ENCODE results near the genes TMEM135, CTSC and TRIM64B.

DNA sequence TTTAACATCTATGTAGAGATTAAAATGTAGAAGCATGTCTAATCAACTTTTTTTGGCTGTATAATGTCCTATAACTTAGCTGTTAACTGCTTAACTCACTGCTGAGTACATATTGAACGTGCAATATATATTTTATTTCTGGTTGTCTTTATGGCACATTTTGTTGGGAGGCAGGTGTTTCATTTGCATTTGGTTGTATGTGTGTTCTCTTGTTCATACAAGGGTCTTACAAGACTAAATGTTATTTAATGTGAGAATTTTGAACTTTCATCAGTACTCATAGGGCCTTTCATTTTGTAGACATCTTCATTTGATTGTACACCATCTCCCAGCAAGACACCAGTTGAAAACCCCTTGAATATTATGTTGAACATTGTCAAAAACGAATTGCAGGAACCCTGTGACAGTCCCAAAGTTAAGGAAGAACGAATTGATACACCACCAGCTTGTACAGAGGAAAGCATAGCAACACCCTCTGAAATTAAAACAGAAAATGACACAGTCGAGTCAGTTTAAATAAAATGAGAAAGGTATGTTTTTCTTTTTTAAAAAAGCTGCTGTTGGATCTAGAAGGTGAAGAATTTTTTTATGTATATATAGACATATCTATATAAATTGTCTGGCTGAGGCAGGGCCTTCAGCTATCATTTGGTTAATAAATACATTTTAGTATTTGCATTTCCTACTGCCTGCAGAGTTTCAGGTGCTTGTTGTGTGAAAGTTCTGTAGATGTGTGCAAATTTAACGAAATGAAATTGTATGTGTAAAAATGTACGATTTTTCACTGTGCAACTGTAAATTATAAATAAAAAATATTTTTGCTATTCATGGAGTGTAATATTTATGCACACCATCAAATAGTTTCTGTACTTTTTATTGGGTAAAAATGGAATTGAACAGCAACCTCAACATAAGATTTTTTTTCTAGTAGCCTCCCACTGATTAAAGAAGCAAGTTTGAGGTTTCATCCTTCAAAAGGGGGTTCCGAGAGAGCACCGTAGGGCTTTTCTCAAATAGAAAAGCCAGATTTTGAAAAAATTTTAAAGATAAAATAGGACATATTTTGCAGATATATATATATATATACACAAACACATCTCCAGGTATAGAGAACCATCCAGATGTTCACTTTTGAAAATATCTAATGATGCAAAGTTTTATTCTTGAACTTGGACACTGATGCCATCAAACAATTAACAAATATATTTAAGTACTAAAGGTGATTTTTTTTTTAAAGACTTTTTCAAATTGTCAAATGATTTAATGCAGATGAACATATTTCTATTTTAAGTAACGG lies 8.7 kb upstream of the ANKRD42 start:
CAGE:
- cytosol, long polyA minus RNA: no peak
- cytosol, long polyA plus RNA: no peak
- long polyA plus RNA: no peak
- nucleus, long polyA minus RNA: no peak
- nucleus, long polyA plus RNA: no peak

DNA sequence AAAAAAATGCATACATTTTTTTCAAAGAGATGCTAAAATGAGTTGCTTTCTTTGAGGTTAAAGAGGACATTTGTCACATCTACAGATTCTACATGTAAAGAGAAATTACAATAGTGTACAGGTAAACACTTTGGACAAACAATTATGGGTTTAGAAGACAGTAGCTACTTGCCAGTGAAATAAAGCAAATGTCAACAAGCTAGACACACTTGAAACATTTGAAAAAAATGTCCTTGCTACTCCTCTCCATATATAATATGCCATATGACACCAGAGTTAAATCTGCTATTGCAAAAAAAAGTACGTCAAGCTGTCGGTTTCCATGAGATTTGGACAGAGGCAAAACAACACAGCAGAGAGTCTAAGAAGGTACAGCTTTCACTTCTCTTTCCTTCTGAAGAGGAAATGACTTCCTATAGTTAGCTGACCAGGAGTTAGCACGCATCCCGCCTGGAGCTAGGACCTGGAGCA lies 394.8 kb upstream of the CCDC90B start:
CAGE:
- cytosol, long polyA minus RNA: no peak
- cytosol, long polyA plus RNA: no peak
- long polyA plus RNA: no peak
- nucleus, long polyA minus RNA: no peak
- nucleus, long polyA plus RNA: no peak

CAGE:
- cytosol, long polyA minus RNA: no peak
- cytosol, long polyA plus RNA: no peak
- long polyA plus RNA: no peak
- nucleus, long polyA minus RNA: no peak
- nucleus, long polyA plus RNA: no peak
These were observed 1151.4 kb upstream of the CCDC90B start for GRCh38 chr11:84437399-84438055.

CAGE:
- cytosol, long polyA minus RNA: no peak
- cytosol, long polyA plus RNA: no peak
- long polyA plus RNA: no peak
- nucleus, long polyA minus RNA: no peak
- nucleus, long polyA plus RNA: no peak
These were observed 1.7 kb downstream of the CREBZF start for GRCh38 chr11:85663167-85663740.

CAGE:
- cytosol, long polyA minus RNA: no peak
- cytosol, long polyA plus RNA: no peak
- long polyA plus RNA: no peak
- nucleus, long polyA minus RNA: no peak
- nucleus, long polyA plus RNA: no peak
These were observed 36.7 kb downstream of the SYTL2 start for GRCh38 chr11:85774278-85774509.

GRCh38 chr11:85973853-85974478 lies 94.9 kb downstream of the PICALM start:
CAGE:
- cytosol, long polyA minus RNA: no peak
- cytosol, long polyA plus RNA: no peak
- long polyA plus RNA: no peak
- nucleus, long polyA minus RNA: no peak
- nucleus, long polyA plus RNA: no peak

GRCh38 chr11:85985070-85985978 lies 83.6 kb downstream of the PICALM start:
CAGE:
- cytosol, long polyA minus RNA: no peak
- cytosol, long polyA plus RNA: no peak
- long polyA plus RNA: no peak
- nucleus, long polyA minus RNA: no peak
- nucleus, long polyA plus RNA: no peak

DNA sequence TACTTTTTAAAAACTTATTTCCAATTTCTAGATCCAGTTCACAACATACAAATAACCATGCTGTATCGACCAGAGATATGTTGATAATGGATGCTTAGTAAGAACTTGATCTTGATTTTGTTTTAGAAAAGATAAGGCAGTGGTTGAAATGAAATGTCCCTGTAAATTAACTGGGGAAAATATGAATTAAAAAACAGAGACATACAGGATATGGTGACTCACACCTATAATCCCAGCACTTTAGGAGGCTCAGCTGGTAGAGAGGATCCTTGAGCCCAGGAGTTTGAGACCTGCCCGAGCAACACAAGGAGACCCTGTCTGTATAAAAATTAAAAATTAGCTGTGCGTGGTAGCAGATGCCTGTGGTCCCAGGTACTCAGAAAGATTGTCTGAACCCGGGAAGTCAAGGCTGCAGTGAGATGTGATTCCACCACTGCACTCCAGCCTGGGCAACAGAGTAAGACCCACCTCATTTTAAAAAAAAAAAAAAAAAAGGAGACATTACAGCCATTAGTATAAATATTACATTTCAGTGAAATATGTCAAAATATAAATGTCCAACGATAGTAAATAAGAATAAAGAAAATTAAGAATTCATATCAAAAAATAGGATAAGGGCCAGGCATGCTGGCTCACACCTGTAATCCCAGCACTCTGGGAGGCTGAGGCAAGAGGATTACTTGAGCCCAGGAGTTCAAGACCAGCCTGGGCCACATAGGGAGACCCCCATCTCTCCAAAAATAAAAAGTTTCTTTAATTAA lies 4.5 kb downstream of the PICALM start:
CAGE:
- cytosol, long polyA minus RNA: no peak
- cytosol, long polyA plus RNA: no peak
- long polyA plus RNA: no peak
- nucleus, long polyA minus RNA: no peak
- nucleus, long polyA plus RNA: no peak

DNA sequence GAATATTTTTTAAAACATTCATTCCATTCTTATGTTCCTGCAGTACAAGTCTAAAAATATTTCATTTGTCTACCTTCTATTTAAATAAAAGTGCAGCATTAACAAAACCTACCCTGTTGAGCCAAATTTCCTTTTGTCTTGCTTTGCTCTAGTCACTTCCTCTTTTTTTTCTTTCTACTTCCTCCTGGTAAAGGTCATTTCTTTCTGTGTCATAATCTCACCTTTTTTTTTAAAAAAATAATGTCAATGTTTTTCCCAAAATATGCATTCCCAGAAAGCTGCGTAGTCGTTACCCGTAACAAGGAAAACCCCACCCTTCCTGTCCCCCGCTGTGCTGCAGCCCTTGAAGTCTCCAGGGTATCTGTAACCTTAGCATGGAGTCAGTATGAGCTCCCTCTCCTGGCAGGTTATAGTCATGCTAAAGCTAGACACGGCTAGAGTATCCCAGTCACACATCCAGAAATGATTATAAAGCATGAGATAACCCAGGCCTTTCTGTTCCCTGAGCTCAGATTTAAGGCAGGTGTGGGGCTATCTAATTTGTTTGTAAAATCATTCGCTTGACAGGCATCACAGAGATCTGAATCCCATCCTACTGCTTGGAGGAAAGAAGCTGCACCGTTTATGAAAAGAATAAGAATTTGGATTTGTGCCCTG lies 51.1 kb upstream of the EED start:
CAGE:
- cytosol, long polyA minus RNA: no peak
- cytosol, long polyA plus RNA: no peak
- long polyA plus RNA: no peak
- nucleus, long polyA minus RNA: no peak
- nucleus, long polyA plus RNA: no peak

CAGE:
- cytosol, long polyA minus RNA: no peak
- cytosol, long polyA plus RNA: no peak
- long polyA plus RNA: no peak
- nucleus, long polyA minus RNA: no peak
- nucleus, long polyA plus RNA: no peak
These were observed 128.0 kb upstream of the PRSS23 start for GRCh38 chr11:86672303-86672827.

GRCh38 chr11:86702294-86702766 lies 98.0 kb upstream of the PRSS23 start:
CAGE:
- cytosol, long polyA minus RNA: no peak
- cytosol, long polyA plus RNA: no peak
- long polyA plus RNA: no peak
- nucleus, long polyA minus RNA: no peak
- nucleus, long polyA plus RNA: no peak

CAGE:
- cytosol, long polyA minus RNA: no peak
- cytosol, long polyA plus RNA: no peak
- long polyA plus RNA: no peak
- nucleus, long polyA minus RNA: no peak
- nucleus, long polyA plus RNA: no peak
These were observed 438 bp downstream of the PRSS23 start for GRCh38 chr11:86800838-86801122.

DNA sequence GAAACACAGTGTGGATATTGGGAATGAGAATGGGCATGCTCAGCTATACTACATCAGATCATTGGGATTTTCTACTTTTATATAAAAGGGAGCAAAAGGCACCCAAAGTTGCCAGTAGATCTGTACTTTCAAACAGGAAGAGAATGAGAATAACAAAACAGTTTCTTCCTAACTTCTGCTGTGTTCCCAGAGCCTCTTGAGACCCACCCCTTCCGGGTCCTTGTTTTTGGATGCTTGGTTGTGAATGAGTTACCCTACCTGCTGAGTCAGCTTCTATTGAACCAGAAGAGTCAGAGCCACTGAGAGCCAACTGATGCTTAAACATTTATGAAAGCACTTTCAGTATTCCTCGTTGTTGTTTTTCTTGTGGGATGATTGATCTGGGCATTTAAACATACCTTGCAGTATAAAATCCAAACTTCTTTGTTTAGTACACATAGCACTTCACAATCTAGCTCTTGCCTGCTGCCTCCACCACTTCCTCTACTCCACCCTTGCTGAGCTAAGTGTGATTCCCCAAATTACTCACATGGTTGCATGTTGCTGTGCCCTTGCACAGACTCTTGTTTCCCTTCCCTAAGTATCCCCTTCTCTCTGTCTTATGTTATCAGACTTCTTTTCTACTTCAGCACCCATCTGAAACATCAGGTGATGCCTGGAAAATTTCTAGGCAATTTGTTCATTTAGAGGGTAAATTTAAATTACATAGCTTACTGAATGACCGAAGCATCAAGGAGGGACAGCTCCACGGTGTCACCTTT lies 5.6 kb downstream of the PRSS23 start:
CAGE:
- cytosol, long polyA minus RNA: no peak
- cytosol, long polyA plus RNA: no peak
- long polyA plus RNA: no peak
- nucleus, long polyA minus RNA: no peak
- nucleus, long polyA plus RNA: no peak

DNA sequence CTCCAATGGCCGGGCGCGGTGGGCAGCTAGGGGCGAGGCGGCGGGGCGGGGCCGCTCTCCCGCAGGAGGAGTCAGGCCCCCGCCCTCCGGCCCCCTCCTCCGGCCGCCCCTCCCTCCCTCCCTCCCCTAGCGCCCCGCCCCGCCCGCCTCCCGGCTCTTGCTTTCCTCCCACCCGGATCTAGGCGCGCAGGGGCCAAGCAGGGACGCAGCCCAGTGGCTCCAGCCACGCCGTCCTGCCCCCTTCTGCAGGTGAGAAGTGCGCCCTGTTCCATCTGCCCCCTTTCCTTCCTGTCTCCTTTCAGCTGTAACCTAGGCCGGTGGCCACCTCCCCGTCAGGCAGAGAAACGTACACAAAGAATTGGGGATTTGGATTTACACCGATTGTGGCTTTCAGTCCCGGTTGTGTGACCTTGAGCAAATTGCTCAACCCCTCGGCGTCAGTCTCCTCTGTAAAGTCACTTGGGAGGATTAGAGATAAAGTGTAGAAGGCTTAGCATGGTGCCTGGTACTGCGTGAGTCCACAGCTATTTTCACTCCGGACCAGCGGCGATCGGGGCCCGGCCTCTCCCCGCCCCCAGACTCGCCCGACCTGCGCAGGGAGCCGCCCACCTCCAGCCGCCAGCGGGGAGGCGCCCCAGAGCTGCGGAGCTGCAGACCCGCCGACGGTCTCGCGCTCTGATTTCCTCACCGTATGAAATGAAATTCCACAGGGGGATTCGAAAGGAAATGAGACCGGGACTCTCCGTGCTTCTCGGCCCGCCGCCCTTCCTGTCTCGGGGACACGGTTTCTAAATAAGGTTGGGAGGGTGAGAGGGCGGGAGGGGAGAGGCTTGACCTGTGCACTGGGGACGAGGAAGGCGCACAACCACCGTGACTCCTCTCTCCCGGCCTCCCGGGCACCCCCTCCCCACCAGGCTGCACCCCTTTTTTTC lies 535 bp upstream of the FZD4 start:
CAGE:
- cytosol, long polyA minus RNA: no peak
- cytosol, long polyA plus RNA: no peak
- long polyA plus RNA: no peak
- nucleus, long polyA minus RNA: no peak
- nucleus, long polyA plus RNA: no peak

GRCh38 chr11:87037012-87038213 lies at the start of gene TMEM135:
TMEM135 (plus strand) TSS chr11:87037934.
CAGE:
- cytosol, long polyA minus RNA: no peak
- cytosol, long polyA plus RNA: no peak
- long polyA plus RNA: no peak
- nucleus, long polyA minus RNA: start-site peak on the plus strand at chr11:87037929-87038022, 30 reads
- nucleus, long polyA plus RNA: no peak

GRCh38 chr11:87359303-87359939 lies 321.7 kb downstream of the TMEM135 start:
CAGE:
- cytosol, long polyA minus RNA: no peak
- cytosol, long polyA plus RNA: no peak
- long polyA plus RNA: no peak
- nucleus, long polyA minus RNA: no peak
- nucleus, long polyA plus RNA: no peak

DNA sequence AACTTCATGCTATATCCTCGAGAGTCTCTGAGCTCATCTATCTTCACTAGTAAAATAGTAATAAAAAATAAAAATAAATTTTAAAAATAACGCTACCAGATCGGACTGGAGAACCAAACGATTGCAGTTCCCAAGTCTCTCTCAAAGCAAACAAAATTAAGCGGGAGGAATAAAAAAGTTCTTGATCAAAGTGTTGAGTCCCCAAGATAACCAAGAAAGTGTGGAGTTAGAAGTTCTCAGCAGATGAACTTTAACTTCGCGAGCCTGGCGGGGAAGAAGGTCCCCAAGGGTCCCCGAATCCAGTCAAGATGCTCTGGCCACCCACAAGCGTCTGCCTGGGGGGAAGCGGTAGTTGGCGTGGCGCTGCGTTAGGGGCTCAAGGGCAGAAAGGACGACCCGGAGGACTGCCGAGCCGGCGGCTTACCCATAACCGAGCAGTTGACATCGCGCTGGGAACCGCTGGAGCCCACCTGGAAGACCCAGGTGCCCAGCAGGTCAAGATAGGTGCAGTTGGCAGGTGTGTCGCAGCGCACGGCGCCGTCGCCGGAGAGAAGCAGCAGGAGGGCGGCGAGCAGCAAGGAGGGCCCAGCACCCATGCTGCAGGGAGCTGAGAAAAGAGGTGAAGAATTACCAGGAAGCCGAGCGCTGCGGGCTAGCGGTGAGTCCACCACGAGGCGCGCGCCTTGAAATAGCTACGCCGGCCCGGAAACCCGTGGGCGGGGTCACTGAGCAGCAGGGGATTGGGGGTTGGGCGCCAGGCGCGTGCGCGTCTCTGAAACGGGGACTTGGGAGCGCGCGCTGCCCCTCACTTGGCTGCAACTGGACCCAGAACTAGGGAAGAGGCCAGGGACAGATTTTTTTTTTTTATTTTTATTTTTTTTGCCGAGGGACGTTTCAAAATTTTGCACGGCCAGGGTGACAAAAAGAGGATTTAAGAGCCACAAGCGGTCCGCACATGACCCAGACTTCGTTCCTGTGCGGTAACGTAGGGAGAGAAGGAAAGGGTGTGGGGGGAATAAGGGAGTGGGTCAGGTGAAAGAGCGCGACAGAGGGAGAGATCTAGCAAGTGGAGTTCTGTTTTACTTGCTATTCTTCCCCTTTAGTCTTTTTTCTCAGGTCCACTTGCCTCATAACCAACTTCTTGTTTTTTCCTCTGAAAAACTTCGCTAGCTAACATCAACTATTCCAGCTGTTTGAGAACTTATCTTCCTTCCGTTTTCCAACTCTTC lies at the start of gene CTSC:
CTSC (minus strand) TSS at position 660 of the 1,229 bp plus-strand sequence.
CAGE:
- cytosol, long polyA minus RNA: start-site peak on the minus strand centred at position 644 of the sequence, 35 bp wide, 421 reads
- cytosol, long polyA plus RNA: start-site peak on the minus strand centred at position 644 of the sequence, 46 bp wide, 7,851 and 684 reads in 2 replicates; start-site peak on the plus strand centred at position 780 of the sequence, 66 bp wide, 33 and 7 reads in 2 replicates
- long polyA plus RNA: start-site peak on the minus strand centred at position 643 of the sequence, 47 bp wide, 14,730 and 11,939 reads in 2 replicates
- nucleus, long polyA minus RNA: start-site peak on the plus strand centred at position 478 of the sequence, 85 bp wide, 11 reads; start-site peak on the minus strand centred at position 633 of the sequence, 68 bp wide, 1,084 reads; start-site peak on the plus strand centred at position 801 of the sequence, 102 bp wide, 25 reads
- nucleus, long polyA plus RNA: start-site peak on the minus strand centred at position 655 of the sequence, 71 bp wide, 8,827 and 8,664 reads in 2 replicates; start-site peak on the plus strand centred at position 802 of the sequence, 104 bp wide, 71 and 54 reads in 2 replicates

DNA sequence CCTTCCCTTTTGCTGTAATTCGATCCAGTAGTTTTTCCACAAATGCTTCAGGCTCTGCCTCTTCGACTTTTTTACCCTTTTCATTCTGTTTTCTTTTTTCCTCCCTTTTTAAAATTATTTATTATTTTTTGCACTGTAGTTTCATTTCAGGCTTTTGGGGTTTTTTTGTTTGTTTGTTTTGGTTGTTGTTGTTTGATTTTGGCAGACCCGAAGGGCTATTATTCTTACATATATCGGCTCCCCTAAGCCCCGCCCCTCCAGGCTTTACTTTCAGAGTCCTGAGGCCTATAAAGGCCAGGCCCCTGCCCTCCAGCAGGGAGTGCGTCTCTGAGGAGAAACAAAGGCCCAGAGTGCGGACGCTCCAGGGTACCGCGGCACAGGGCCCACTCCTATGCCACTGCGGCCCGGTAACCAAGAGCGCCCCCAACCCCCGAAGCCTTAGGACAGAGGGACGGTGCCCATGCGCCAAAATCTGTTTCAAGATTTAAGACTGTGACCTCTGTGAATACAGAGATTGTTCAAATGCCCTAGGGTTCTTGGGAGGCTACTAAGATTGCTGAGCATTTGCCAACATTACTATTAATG lies 116.6 kb downstream of the TYR start:
CAGE:
- cytosol, long polyA minus RNA: no peak
- cytosol, long polyA plus RNA: no peak
- long polyA plus RNA: no peak
- nucleus, long polyA minus RNA: no peak
- nucleus, long polyA plus RNA: no peak

DNA sequence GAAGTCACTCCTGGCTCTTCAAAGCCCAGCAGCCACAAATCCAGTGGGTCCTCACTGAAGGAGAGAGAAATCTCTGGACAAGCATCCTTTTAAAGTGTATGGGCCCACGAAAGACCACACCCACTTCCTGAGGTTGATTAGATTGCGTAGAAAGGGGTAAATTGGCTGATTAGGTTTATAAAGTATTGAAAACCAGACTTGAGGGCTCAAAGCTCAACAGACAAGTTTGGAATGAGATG lies at the start of gene TRIM64B:
TRIM64B (minus strand) TSS at position 65 of the 239 bp plus-strand sequence.
CAGE:
- cytosol, long polyA minus RNA: no peak
- cytosol, long polyA plus RNA: no peak
- long polyA plus RNA: no peak
- nucleus, long polyA minus RNA: no peak
- nucleus, long polyA plus RNA: no peak

DNA sequence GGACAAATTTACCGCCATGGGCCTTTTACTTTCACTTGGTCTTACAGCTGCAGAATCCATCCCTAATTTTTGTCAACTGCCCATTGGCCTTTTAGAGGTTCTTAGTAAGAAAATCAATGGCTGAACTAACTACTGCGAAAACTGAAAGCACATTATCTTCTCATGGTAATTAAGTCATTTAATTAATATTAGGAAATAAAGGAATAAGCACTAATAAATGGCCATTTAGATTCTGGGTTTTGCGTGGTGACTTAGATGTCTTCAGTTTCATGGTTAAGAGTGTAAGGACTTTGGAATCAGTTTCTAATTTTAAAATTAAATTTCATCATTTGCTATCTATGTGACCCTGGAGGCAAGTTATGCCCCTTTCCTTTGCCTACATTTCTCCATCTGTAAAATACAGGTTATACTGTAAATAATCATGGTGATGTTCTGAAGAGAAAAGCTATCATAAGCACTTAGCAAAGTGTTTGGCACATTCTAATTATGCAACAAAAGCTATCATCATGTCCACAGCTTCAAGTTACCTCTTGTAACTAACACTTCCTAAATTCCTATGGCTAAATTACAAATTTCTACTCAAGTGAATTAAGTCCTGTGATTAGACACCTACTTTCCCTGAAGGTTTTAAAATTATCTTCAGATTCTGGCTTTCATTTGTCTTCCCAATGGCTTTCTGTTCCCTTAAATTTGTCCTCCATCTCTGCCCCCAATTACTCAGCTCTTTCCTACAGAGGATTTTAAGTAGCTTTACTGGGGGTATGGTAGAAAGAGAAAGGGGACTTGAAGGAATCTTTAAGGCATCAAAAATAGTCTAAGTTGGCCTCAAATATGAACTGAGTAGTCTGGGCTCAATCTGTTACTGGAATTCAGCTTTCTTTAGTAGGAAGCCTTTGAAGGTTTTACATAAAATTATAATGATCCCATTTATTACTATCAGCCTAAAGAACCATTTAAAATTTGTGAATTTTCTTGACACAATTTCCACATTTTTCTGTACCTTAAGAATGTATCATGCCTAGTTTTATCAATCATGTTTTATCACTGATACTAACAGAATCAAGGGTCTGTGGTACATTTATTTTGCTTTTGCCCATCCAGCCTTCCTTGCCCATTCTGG lies 26.3 kb downstream of the CHORDC1 start:
CAGE:
- cytosol, long polyA minus RNA: no peak
- cytosol, long polyA plus RNA: no peak
- long polyA plus RNA: no peak
- nucleus, long polyA minus RNA: no peak
- nucleus, long polyA plus RNA: no peak